ENCODE results near the gene ZNF184.

DNA sequence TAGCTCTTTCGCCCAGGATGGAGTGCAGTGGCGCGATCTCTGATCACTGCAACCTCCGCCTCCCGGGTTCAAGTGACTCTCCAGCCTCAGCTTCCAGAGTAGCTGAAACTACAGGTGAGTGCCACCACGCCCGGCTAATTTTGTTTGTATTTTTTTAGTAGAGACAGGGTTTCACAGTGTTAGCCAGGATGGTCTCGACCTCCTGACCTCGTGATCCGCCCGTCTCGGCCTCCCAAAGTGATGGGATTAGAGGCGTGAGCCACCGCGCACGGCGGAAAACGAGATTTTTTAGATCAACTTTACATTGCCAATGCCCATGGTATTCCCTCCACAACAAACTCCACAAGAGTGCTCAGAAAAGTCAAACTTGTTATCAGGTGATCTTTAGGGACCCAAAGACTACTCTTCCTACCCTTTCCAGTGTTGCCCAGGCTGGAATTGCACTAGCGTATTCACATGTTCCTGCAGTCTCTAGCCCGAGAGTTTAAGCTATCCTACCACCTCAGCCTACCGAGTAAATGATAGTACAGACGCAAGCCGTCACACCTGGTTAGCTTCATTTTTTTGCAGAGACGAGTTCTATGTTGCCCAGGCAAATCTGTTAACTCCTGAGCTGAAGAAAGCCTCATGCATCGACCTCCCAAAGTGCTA is 1.2 kb downstream of the H2BC8 start:
- RRBS: no CpG with 5 or more reads among the region's 25 CpGs

- RRBS: no CpG with 5 or more reads among the region's 2 CpGs
Observed at GRCh38 chr6:26220207-26220566, 3.5 kb downstream of the H2AC8 start.

- RRBS: no CpG with 5 or more reads among the region's 6 CpGs
Observed at GRCh38 chr6:26242966-26243727, 3.0 kb downstream of the H4C6 start.

GRCh38 chr6:26257009-26257880 is 5.8 kb downstream of the H2BC9 start:
- RRBS: no CpG with 5 or more reads among the region's 10 CpGs

DNA sequence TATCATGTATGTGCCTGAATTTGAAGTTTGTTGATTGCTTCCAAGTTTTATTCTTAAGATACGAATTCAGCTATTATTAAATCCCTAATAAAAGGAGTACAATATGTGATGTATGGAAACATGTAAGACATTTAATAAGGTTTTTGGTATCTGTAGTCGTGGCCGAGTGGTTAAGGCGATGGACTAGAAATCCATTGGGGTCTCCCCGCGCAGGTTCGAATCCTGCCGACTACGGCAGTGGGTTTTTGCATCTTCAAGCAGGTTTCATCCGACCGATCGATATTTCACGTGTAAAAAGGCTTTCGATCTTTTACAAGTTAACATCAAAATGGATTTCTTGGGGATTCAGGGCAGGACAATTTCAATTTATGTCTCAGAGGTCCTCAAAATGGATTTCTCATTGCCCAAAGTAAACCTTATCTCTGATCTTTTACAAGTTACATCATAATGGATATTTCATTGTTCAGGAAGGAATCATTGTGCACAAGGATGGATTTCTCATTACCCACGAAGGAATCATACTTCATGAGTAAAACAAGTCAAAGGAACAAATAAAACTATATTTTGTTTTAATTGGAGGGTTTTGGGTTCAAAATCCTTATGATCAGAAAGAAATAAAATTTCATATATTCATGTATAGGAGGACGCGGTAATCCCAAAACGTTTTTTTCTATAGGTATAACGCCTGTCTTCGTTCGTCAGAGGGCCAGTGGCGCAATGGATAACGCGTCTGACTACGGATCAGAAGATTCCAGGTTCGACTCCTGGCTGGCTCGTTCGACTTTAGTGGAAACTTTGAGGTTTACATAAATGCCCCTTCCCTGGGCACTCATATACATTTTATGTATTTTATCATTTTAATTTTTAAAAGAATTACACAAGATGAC is 37.3 kb upstream of the BTN3A2 start:
- RRBS: no CpG with 5 or more reads among the region's 28 CpGs

DNA sequence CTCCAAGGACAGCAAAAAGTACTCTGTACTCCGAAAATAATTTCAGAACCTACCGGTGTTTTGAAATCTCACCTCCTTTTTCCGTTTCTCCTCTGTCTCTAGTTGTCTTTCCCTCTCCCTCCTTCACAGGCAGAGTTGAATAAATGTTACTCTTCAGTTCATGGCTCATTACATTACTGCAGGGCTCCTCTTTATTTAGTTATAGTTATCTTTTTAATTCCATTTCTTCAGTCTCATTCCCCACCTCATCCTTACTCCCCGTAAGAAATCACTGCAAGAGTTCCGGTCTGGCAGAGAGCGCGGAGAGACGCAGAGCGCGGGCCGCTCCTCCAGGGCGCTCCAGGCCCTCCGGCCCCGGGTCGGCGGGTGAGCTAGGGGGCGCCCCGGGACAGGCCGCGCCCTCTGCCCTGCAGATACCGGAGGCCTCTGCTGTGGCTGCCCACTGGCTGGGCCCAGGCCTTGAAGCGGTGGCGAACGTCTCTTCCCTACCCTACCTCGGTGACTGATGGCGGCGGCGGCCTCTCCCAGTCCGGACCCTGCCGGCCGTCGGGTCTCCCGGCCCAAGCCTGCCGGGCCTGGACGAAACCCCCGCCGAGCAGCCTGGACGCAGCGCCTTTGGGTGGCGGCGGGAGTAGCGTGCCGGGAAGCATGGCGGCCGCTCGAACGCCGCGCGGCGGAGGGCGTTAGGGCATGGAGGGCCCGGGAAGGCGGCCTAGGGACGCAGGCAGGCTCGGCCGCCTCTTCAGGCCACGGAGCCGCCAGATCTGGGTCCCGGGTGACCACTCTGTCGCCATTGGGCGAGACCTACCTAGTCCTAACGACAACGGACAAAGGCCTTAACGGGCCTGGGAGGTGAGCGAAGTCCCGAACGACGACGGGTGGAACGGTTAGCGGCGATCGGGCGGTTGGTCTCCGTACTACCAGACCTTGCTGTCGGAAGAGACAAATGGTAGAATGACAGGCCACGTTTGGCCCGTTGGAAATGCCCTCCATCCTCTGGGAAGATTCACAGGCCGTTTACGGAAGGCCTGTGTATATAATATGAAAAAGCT is 16.4 kb upstream of the HMGN4 start:
- RRBS: 1% methylated on average over 14 of the region's 81 CpGs

DNA sequence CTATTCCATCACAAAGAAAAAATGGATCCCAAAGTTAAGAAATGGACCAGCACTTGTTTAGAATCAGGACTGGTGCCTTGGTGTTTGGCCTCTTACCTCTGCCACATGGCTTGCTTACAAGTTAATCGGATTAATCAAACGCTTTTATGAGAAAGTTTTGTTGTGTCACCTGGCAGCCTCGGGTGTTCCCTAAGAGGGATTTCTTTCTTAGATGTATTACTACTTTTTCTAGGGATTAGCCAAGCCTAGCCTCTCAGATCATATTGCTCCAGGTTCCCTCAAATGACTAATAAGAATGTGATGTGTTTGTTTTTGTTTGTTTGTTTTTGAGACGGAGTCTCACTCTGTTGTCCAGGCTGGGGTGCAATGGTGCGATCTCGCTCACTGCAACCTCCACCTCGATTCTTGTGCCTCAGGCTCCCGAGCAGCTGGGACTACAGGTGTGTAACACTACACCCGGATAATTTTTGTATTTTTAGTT is 847 bp downstream of the HMGN4 start:
- RRBS: no CpG with 5 or more reads among the region's 9 CpGs

- RRBS: no CpG with 5 or more reads among the region's 36 CpGs
Observed at GRCh38 chr6:26568522-26569636, 27.9 kb upstream of the ABT1 start.

- RRBS: no CpG with 5 or more reads among the region's 5 CpGs
Observed at GRCh38 chr6:26598582-26598952, 1.8 kb downstream of the ABT1 start.

DNA sequence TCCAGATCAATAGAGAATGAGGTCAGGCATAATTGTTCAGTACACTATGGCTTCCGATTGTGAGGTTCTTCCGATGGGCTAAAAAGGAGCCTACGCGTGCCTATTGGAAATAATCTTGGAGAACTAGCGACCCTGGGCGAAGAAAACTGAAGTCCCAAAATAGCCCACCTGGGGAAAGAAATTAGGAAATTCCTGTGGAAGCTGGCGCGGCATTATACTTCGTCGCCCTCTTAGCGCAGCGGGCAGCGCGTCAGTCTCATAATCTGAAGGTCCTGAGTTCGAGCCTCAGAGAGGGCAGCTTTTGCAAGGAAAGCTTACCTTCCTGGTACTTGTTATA is 83.5 kb upstream of the ZNF322 start:
- RRBS: no CpG with 5 or more reads among the region's 15 CpGs

DNA sequence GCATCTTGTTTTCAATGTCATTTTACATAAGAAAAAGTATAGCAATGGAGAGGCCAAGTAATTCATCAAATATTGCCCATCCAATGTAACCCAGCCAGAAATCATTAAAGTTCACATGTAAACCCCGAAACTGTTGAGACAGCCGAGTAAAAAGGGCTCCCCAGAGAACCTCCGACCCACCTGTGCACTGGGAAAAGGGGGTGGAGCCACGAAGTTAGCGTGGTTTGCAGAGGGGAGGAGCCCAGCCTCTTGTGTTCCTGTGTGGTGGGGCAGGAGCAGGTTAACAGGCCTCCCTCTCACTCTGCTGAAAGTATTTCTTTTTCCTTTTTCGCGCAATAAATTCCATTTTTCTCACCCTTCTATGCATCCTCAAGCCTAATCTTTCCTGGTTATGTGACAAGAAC is 54.0 kb downstream of the H2BC11 start:
- RRBS: no CpG with 5 or more reads among the region's 7 CpGs

- RRBS: 0% methylated on average over 4 of the region's 43 CpGs
Observed at GRCh38 chr6:27096922-27097764, 35.5 kb downstream of the H2BC11 start.

GRCh38 chr6:27140277-27140634 is 1.2 kb downstream of the H4C9 start:
- RRBS: no CpG with 5 or more reads among the region's 4 CpGs

- RRBS: no CpG with 5 or more reads among the region's 52 CpGs
Observed at GRCh38 chr6:27251472-27252259, 4.2 kb downstream of the PRSS16 start.

- RRBS: no CpG with 5 or more reads among the region's 13 CpGs
Observed at GRCh38 chr6:27333179-27333432, 21.0 kb upstream of the POM121L2 start.

DNA sequence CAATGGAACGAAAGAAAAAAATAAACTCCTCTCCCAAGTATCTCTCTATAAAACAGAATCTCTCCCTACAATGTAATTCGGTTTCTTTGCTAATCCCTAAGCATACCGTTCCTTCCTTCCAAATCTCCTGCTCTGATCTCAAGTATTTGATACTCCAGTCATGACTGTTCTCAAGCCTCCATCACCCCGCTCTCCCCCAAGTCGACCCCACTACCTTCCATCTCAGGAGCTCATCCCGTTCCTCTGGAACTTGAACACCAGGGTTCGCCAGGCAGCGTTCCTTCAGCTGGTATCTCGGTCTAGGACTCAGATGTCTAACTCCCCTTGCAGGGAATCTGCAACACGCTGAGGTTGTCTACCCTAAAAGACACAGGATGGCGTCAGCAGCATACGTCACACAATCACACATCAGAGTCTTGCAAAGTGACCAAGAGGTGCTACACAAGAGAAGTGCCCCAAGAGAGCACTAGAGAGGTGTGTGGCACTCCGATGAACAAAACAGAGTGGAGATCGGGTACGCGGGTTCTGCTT is 766 bp downstream of the ZNF184 start:
- RRBS: no CpG with 5 or more reads among the region's 16 CpGs

DNA sequence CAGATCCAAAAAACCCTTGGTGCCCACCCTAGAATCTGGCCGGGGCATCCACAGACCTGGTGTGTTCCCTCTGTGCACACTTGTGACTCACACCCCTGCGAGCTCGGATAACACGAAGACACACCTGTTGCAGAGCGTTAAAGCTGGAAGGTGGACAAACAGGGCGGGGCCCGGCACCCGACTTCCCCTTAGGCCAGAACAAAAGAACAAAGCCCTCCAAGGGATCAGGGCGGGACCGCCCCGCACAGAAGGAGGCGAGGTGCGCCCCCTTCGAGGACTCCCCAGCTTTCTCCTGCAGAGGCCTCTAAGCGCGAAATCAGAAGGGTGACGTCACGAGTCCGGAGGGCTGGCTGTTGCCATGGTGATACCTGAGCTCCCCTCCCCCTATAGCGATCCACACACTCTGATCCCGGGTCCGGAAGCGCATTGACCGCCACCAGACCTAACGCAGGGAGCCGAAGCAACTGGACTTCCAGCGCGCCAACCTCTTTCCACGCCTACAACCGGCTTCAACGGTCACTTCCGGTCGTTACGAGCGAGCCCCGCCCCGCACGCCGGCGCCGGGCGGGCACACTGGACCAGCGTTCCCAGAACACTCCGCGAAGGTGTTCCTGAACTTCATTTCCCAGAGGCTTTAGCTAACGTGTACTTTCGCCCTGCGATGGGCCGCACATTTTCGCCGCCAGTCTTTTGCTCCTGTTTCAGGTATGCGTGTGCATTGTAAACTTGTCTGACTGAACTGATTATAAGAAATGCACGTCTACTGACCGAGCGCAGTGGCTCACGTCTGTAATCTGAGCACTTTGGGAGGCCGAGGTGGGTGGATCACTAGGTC is at the start of gene ZNF184:
ZNF184 (minus strand) TSS at position 501 of the 835 bp plus-strand sequence.
- RRBS: 1% methylated on average over 11 of the region's 57 CpGs

GRCh38 chr6:27477814-27478408 is 5.0 kb upstream of the ZNF184 start:
- RRBS: no CpG with 5 or more reads among the region's 11 CpGs

- RRBS: no CpG with 5 or more reads among the region's 28 CpGs
Observed at GRCh38 chr6:27479247-27479743, 6.4 kb upstream of the ZNF184 start.

DNA sequence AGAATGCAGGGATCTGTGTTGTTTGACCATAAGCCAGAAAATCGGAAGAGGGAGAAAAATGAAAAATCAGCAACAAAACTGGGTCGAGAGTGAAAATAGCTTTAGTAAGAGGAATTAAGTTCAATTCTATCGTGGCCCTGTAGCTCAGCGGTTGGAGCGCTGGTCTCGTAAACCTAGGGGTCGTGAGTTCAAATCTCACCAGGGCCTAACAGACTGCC is 145.2 kb upstream of the ZNF184 start:
- RRBS: no CpG with 5 or more reads among the region's 7 CpGs